Mesenchymal stem cell of adipose (primary cell): ENCODE measurements around the gene RCOR3.

GRCh38 chr1:211258615-211259632 lies at the start of gene RCOR3:
RCOR3 (plus strand) TSS chr1:211259366.
- CAGE, long polyA plus RNA: no peak

GRCh38 chr1:211382491-211383632 lies 56.2 kb downstream of the TRAF5 start:
- CAGE, long polyA plus RNA: no peak

GRCh38 chr1:211492384-211492701 lies 381 bp upstream of the RD3 start:
- CAGE, long polyA plus RNA: no peak

DNA sequence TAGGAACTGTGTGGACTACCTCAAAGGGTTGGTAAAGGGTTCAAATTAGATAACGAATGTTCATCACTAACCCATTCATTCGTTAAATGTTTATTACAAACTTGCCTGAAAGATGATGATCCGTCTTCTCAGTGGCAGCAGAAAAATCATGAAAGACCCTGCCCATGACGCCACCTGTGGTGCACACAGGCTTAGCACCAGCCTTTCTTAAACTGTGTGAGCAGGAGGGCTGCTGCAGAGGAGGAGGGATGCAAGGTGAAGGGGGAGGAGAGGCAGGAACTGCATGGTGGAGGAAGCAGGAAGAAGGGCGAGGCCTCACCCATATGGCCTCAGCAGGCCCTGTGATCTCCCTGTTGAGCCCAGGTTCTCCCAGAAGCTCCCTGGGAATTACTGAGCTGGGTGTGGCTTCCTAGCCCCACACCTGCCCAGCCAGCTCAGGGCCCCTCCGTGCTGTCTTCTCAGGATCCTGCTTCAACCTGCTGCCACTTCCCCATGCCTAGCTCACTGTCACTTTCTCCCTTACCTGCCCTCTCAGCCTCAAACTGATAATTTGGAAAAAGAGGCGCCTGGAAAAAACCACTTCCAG lies 25.1 kb upstream of the RD3 start:
- CAGE, long polyA plus RNA: no peak

- CAGE, long polyA plus RNA: no peak
These were observed 8.2 kb downstream of the SLC30A1 start for GRCh38 chr1:211570680-211571192.

- CAGE, long polyA plus RNA: no peak
These were observed 717 bp upstream of the SLC30A1 start for GRCh38 chr1:211579355-211580400.

- CAGE, long polyA plus RNA: no peak
These were observed 35.9 kb downstream of the NEK2 start for GRCh38 chr1:211639469-211640009.

DNA sequence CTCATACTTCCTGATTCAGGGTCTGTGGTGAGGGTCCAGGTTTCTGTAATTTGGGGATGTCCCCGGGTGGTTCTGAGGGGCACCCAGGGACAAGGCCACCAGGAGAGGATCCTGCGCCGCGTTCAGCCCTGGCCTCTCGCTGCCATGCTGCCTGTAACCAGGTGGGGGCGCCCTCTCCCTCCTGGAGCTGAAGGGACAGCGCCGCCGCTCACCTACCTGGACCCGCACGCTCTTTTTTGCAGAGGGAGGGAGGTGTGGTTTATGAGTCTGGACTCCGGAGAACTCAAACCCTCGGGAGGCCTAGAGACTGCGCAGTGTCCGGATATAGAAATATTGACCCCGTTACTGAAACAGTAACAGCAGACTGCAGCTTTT lies 23.1 kb upstream of the NEK2 start:
- CAGE, long polyA plus RNA: no peak

GRCh38 chr1:211740300-211740527 lies 64.8 kb upstream of the NEK2 start:
- CAGE, long polyA plus RNA: no peak

GRCh38 chr1:211889156-211890448 lies 59.0 kb upstream of the LPGAT1 start:
- CAGE, long polyA plus RNA: no peak

DNA sequence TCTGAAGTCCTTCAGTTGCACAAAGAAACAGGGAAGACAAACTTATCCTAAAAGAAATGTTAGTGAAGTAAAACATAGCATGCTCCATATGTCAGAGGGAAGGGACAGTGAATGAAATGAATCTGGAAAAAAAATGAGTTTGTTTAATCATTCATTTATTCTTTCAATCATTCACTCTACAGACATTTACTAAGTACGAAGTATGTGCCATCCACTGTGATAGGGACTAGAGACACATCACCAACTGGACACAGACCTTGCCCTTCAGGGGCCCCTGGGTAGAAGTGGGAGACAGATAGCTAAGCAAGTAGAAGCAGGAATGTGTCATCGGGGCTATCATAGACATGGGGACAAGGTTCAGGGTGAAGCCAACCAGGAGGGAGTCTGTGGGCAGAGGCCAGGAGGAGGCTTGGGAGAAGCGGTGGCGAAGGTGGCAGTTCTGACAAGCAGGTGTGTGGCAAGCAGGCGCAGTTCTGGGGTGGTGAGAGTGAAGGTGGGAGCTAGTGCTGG lies 79.5 kb upstream of the LPGAT1 start:
- CAGE, long polyA plus RNA: no peak

GRCh38 chr1:212153608-212154138 lies 118.1 kb downstream of the DTL start:
- CAGE, long polyA plus RNA: no peak

DNA sequence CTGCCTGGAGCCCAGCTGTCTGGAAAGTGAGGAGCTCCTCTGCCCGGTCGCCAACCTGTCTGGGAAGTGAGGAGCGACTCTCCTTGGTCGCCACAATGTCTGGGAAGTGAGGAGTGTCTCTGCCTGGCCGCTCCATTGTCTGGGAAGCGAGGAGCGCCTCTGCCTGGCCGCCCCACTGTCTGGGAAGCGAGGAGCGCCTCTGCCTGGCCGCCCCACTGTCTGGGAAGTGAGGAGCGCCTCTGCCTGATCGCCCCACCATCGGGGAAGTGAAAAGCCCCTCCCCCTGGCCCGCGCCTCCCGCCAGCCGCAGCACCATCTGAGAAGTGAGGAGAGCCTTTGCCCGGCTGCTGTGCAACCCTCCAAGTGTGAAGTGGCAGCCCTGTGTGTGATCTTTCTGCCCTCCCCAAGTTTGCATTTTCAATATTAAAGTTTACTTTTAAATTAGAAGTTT lies 95.1 kb upstream of the PPP2R5A start:
- CAGE, long polyA plus RNA: no peak

DNA sequence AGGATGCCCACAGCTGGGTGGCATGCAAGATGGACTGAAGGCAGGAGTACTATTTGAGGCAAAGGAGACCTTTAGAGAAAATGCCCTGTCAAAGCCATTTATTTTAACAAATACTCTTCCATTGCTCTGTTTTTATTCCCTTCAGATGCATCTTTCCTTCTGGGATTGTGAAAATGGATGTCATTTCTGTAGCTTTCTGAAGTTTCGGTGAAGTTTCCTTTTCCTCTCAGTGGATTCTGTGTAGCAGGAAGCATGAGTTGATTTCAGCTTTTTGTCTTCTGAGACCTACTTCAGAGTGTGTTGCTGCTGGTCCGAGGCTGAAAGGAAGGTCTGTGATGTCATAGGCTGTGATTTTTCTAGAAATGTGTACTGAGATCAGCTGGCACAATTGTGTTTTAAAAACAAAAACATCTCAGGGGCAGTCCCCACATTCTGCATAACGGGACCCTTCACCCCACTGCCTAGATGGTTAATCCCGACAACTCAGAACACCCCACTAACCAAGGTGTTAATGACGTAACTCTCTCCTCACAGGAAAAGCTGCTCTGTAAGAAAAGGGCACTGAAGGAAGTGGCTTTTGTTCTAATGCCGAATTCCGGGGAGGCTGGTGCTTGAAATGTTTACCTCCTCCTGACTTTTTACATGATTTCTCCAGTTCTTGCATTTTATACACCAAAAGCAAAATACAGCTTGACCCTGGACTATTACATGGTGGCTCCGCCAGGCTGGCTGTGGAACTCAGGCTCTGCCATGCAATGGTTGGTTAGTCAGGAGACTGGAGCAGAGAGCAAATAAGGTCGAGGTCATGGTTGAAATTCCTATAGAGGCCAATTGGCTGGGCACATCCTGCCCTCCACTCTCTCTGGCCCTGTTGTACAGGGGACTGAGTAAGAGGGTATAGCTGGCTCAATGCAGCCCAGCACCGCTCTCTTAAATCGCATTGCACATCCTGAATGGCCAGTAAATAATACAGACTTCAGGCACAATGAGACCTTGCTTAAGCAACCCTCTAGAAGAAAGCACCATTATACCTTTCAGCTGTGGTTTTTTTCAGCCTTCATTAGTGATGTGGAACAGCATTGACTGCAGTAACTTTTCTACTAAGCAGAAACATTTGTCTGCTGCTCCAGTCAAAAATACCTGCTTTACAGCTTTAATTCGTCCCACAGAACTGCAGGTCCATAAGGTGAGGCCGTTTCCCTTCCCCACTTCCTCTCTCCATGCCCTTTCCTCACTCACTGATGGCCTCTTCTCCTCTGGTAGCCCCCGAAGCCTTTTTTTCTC lies 59.6 kb upstream of the PPP2R5A start:
- CAGE, long polyA plus RNA: no peak

DNA sequence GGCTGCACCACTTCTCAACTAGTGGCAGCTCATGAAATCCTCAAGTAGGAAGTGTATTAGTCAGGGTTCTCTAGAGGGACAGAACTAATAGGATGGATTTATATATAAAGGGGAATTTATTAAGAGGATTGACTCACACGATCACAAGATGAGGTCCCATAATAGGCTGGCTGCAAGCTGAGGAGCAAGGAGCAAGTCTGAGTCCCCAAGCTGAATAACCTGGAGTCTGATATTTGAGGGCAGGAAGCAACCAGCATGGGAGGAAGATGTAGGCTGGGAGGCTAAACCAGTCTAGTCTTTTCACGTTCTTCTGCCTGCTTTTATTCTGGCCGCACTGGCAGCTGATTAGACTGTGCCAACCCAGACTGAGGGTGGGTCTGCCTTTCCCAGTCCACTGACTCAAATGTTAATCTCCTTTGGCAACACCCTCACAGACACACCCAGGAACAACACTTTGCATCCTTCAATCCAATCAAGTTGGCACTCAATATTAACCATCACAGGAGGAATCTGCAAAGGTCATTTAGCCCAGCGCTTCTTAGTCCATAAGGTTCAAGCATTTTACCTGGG lies 52.9 kb upstream of the PPP2R5A start:
- CAGE, long polyA plus RNA: no peak

GRCh38 chr1:212234494-212235148 lies 50.6 kb upstream of the PPP2R5A start:
- CAGE, long polyA plus RNA: no peak

GRCh38 chr1:212254819-212255481 lies 30.3 kb upstream of the PPP2R5A start:
- CAGE, long polyA plus RNA: no peak

- CAGE, long polyA plus RNA: no peak
These were observed 23.7 kb upstream of the PPP2R5A start for GRCh38 chr1:212261468-212261882.

DNA sequence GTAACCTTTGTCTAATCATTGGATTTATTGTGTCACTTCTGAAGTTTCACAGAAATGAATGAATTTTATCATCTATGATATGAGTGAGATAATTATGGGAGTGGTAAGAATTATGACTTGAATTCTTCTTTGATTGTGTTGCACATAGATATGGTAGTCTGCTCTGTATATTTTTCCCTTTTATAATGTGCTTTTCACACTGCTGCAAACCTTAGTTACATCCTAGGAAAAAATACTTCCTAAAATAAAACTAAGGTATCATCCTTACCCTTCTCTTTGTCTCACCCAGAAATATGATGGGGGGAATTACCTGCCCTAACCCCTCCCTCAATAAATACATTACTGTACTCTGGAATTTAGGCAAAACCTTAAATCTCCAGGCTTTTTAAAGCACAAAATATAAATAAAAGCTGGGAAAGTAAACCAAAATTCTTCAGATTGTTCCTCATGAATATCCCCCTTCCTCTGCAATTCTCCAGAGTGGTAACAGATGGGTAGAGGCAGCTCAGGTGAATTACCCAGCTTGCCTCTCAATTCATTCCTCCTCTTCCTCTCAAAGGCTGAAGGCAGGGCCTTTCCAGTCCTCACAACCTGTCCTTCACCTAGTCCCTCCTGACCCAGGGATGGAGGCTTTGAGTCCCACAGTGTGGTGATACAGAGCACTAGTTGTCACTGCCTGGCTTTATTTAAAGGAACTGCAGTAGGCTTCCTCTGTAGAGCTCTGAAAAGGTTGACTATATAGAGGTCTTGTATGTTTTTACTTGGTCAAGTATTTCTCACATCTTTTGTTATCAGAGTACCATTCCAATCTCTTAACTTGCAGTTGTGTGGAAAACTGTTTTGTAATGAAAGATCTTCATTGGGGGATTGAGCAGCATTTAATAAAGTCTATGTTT lies 53.5 kb downstream of the PACC1 start:
- CAGE, long polyA plus RNA: no peak

GRCh38 chr1:212434415-212435036 lies 1.8 kb downstream of the NENF start:
- CAGE, long polyA plus RNA: no peak